Heart (tissue), 3 donors: ENCODE measurements around a stretch of chr12.

- RAMPAGE, long total RNA, 2 experiments = no peak in any of the 2 experiments
These were observed 131.2 kb upstream of the NCOR2 start for GRCh38 chr12:124698598-124699109.

GRCh38 chr12:124752191-124753129, 111.2 kb downstream of the SCARB1 start:
- RAMPAGE, long total RNA, 2 experiments = no peak in any of the 2 experiments

GRCh38 chr12:124831502-124832299, 32.0 kb downstream of the SCARB1 start:
- RAMPAGE, long total RNA, 2 experiments = no peak in any of the 2 experiments

- RAMPAGE, long total RNA, 2 experiments = no peak in any of the 2 experiments
These were observed 20.8 kb downstream of the SCARB1 start for GRCh38 chr12:124842825-124843383.

DNA sequence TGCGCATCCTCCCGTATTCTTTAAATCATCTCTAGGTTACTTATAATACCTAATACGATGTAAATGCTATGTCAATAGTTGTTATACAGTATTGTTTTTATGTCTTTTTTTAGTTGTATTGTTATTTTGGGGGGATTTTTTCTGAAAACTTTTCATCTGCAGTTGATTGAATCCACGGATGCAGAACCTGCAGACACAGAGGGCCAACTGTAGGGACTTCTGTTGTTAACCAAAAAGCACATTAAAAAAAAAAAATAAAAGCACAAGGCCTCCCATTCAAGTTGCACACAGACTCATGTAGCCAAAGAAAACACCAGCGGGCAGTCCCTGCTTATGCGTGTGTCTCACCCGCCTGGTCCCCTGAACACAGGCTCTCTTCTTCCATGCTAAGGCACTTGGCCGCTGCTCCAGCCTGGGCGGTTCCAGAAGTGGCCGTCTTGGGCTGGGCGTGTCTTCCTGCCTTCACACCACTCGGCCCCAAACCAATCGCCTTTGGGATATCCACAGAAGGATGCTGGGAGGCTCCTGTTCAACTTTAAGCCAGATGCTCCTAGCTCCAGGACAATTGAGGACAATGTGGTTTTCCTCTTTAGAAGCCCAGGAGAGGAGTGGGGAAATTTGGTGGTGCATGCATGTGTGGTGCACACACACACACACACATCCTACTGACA, 2.3 kb downstream of the SCARB1 start:
- RAMPAGE, long total RNA, 2 experiments = no peak in any of the 2 experiments

GRCh38 chr12:124909964-124910459, 4.4 kb downstream of the UBC start:
- RAMPAGE, long total RNA, 2 experiments = no peak in any of the 2 experiments

DNA sequence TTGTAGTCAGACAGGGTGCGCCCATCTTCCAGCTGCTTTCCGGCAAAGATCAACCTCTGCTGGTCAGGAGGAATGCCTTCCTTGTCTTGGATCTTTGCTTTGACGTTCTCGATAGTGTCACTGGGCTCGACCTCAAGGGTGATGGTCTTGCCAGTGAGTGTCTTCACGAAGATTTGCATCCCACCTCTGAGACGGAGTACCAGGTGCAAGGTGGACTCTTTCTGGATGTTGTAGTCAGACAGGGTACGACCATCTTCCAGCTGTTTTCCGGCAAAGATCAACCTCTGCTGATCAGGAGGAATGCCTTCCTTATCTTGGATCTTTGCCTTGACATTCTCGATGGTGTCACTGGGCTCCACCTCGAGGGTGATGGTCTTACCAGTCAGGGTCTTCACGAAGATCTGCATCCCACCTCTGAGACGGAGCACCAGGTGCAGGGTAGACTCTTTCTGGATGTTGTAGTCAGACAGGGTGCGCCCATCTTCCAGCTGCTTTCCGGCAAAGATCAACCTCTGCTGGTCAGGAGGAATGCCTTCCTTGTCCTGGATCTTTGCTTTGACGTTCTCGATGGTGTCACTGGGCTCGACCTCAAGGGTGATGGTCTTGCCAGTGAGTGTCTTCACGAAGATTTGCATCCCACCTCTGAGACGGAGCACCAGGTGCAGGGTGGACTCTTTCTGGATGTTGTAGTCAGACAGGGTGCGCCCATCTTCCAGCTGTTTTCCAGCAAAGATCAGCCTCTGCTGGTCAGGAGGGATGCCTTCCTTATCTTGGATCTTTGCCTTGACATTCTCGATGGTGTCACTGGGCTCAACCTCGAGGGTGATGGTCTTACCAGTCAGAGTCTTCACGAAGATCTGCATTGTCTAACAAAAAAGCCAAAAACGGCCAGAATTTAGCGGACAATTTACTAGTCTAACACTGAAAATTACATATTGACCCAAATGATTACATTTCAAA, 1.3 kb downstream of the UBC start:
- RAMPAGE, long total RNA, 2 experiments = no peak in any of the 2 experiments

DNA sequence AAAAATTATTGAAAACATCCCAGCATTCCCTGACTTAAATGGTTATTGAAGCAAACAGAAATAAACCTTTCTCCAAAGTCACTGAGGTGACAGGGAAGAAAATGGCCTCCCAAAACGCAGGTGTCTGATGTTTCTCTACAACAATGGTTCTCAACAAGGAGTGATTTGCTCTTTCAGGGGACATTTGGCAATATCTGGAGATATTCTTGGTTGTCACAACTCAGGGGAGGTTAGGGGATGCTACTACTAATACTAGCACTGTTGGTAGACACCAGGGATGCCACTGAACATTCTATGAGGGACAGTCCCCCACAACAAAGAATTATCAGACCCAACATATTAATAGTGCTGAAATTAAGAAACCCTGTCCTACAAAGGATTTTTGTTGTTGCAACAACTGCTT, 2.3 kb upstream of the UBC start:
- RAMPAGE, long total RNA, 2 experiments = no peak in any of the 2 experiments

DNA sequence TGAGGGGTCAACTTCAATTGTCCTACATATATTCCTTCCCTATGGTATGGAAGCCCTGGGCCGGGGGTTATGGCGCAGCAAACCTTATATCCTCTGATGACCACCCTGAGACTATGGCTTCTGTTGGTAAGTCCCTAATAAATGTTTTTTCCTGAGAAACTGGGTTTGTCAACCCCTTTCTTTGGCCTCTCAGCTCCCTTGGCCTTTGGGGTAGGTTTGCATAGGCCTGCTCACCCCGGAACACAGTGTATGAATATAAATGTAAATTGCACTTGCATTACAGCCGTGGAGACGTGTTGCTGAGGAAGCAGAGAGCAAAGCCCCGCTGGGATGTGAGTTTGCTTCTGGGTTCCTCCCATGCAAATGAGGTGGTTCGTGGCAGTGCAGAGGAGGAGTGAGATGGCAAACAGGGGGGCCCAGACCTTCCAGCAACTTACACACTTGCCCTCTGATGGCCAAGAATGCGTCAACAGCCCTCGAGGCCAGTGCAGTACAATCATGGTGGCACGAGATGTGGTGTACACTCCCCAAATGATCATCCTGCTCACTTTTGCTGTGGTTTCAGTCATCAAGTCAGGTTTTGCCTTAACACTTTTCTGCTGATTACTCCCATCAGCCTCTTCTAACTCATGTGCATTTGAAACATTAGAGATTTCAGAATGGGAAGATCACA, 6.6 kb upstream of the UBC start:
- RAMPAGE, long total RNA, 2 experiments = no peak in any of the 2 experiments

GRCh38 chr12:124928098-124928999, 13.9 kb upstream of the UBC start:
- RAMPAGE, long total RNA, 2 experiments = no peak in any of the 2 experiments

GRCh38 chr12:125101082-125101511, 35.9 kb downstream of the AACS start:
- RAMPAGE, long total RNA, 2 experiments = no peak in any of the 2 experiments

DNA sequence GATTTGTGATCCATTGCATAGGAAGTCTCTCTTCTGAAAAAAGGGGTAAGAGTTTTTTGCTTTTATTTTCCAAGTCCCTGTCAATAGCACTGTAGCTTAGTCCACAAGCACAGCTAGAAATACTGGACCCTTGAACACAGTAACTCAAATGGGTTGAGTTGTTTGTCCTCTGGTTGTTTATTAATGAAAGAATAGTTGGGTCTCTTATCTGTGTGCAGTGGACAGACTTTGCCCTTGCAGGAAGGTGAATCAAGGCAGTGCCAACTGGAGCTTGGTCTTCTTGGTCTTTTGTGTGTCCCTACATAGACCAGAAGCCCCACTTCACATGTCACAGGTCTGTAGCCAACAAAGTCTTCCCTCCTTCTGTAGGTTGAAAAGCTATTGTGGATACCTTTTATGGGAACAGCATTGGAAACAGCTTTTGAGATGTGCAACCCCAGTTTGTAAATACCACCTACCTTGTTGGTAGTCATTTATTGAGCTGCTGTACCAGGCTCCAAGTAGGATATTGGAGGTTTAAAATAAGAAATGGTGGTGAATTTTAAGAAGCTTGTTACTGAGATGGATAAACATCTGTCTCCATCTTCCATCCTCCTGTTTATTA, 201.1 kb downstream of the TMEM132B start:
- RAMPAGE, long total RNA, 2 experiments = no peak in any of the 2 experiments

DNA sequence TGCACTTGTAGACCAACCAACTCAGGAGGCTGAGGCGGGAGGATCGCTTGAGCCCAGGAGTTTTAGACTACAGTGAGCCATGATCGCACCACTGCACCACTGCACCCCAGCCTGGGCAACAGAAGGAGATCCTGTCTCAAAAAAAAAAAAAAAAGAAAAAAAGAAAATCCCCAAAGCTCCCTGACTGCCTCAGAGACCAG, 503.2 kb downstream of the TMEM132B start:
- RAMPAGE, long total RNA, 2 experiments = no peak in any of the 2 experiments

DNA sequence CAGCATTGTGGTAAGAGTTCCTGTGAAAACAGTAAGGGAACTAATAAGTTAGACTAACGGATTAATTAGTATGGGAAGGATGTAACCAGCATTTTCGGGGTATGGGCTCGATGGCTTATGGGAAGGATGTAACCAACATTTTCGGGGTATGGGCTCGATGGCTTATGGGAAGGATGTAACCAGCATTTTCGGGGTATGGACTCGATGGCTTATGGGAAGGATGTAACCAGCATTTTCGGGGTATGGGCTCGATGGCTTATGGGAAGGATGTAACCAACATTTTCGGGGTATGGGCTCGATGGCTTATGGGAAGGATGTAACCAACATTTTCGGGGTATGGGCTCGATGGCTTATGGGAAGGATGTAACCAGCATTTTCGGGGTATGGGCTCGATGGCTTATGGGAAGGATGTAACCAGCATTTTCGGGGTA, 1397.1 kb downstream of the TMEM132B start:
- RAMPAGE, long total RNA, 2 experiments = no peak in any of the 2 experiments

DNA sequence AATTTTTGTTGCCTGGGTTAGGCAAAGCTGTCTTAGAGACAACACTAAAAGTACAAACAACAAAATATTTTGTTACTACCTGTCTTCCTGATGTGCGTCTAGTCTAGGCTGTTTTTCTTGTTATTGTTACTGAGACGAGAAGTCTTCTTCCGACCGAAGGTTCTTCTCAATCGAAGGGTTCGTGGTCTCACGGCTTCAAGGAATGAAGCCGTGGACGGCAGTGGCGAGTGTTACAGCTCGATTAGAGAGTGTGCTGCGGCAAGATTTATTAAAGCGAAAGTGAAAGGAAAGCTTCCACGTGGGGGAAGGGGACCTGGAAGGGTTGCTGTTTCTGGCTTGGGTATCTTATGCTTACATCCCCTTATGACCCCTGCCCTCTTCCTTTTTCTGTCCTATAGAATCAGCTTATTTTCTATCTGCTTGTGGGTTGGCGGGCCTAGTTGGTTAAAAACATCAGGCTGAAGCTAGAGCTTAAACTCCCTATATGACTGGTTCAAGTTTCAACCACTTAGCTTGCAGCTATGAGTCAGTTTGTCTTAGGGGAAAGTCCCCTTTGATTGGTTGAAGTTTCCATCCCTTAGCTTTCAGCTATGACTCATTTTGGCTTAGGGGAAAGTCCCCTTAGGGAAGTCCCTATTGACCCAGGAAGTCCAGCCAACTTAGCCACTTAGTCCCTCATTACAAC, 1494.8 kb upstream of the TMEM132C start:
- RAMPAGE, long total RNA, 2 experiments = no peak in any of the 2 experiments

GRCh38 chr12:126845133-126845415, 1421.9 kb upstream of the TMEM132C start:
- RAMPAGE, long total RNA, 2 experiments = no peak in any of the 2 experiments

- RAMPAGE, long total RNA, 2 experiments = no peak in any of the 2 experiments
These were observed 1061.3 kb upstream of the TMEM132C start for GRCh38 chr12:127205565-127206094.

DNA sequence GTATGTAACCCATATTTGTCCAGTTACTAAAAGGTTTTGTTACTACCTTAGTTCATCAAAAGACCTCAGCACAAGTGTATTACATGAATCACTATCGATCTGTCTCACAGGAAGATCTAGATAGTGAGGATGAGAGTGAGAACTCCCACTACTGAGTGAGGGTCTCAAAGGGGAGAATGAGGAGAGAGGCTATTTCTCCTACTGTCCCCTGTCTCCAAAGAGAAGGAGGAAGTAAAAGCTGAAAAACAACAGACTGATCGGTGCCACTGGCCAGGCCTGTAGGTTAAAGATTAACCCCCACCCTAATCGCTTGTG, 778.1 kb upstream of the TMEM132C start:
- RAMPAGE, long total RNA, 2 experiments = no peak in any of the 2 experiments

DNA sequence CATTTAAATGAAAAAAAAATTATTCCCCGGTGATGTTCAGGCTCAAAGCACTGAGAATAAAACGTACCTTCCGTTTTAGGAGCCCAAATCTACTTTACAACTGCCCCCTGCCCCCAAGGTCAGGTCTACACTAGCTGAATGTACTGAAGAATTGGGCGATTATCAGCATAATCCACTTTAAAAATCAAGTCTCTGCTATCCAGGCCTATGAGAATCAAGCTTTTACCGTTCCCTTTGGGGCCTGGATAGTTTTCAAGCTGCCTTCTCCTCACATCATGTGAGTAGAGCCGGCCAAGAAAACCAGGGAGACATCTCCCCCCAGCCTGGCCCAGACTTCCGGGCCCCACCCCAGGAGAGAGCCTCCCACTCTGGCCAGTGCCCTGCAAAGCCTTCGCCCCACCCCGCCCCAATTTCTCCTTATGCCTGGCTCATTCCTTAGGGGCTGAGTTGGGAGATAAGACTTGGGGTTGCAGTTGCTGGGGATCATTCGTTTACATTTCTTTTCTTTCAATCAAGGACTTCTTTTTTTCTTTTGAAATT, 1.5 kb upstream of the TMEM132C start:
- RAMPAGE, long total RNA, 2 experiments = no peak in any of the 2 experiments

DNA sequence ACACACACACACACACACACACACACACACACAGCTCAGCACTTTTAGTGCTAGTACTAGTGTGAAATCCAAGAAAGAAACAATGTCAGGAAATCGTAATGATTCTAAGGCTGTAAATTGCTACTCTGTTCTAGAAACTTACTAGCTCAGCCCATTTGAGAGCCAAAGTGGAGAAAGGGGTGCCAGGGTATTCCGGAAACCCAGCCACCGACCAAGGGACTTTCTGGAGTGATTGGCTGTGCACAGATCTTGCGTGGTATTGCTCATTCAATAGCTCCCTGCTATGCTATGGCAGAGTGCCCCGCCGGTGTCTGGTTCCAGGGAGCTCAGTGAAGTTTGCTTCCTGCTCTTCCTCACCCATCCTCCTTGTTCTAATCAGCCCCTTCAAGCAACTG, 219.9 kb downstream of the TMEM132C start:
- RAMPAGE, long total RNA, 2 experiments = no peak in any of the 2 experiments